Myometrial cell (primary cell): ENCODE data around the gene LRRC38.

- RAMPAGE, long total RNA = no peak
Observed at GRCh38 chr1:12611982-12613002, 5.7 kb downstream of the DHRS3 start.

DNA sequence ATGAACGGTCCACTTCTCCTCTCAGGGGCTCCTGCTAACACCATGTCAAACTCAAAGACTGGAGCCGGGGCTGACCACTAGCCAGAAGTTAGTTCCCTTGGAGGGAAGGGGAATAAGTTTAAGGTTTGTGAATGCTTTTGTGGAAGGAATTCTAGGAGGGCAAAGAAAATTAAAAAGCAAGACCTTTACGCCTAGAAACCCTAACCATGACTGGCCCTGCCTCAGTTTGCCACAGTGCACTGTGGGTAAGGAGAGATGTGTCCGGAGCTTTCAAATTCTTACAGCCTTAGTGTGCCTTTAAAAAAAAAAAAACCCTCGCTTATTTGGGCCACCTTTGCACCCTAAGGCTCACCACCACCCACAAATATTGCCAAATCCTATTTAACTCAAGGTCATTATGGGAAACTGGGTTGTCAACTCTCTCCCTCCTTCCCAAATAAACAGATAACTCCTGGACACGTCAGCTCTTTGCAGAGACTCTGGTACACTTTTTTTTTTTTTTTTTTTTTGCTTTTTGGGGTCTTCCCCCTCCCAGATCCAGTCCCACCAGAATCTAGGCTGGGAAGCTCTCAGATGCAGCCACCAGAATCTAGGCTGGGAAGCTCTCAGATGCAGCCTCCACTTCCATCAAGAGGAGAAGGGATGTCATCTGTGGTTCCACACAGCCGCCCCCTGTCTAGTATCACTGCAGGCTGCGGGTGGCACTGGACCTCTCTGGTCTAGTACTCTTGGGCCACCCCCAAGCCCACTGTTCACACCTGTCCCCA, 3.6 kb downstream of the DHRS3 start:
- RAMPAGE, long total RNA = no peak

- RAMPAGE, long total RNA = no peak
Observed at GRCh38 chr1:12621649-12622219, 3.7 kb upstream of the DHRS3 start.

DNA sequence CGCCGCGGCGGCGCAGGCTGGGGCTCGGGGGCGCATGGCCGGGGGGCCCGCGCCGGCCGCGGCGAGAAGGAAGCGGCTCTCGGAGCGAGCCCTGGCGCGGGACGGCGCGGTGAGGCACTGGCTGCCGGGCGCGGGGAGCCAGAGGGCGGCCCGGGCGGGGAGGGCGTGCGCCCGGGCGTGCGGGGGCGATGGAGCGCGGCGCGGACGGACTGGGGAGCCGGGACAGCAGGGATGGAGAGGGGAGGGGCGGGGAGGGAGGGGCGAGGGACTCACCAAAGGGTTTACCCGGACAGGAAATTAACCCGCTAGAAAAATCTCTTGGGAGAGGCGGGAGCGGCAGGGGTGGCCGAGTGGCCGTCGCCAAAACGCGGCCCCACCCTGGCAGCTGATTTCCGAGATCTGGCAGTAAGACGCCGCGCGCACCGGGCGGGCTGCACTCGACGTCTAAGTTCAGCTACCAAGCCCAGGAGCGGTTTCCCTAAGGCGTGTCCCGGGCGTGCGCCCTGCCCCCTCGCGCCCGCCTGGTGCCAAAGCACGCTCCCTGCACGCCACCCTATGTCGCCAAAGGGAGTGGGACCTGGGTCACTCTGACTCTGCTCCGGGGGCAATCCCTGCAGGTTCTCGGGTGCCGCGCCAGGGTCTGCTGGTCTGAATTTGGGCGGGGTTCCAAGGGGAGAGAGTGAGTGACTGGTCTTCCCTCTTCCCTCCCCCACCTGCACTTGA, at the start of gene LRRC38:
LRRC38 (minus strand) TSS at position 446 of the 723 bp plus-strand sequence.
- RAMPAGE, long total RNA = no peak

- RAMPAGE, long total RNA = no peak
Observed at GRCh38 chr1:13619781-13620550, 36.3 kb downstream of the PDPN start.

DNA sequence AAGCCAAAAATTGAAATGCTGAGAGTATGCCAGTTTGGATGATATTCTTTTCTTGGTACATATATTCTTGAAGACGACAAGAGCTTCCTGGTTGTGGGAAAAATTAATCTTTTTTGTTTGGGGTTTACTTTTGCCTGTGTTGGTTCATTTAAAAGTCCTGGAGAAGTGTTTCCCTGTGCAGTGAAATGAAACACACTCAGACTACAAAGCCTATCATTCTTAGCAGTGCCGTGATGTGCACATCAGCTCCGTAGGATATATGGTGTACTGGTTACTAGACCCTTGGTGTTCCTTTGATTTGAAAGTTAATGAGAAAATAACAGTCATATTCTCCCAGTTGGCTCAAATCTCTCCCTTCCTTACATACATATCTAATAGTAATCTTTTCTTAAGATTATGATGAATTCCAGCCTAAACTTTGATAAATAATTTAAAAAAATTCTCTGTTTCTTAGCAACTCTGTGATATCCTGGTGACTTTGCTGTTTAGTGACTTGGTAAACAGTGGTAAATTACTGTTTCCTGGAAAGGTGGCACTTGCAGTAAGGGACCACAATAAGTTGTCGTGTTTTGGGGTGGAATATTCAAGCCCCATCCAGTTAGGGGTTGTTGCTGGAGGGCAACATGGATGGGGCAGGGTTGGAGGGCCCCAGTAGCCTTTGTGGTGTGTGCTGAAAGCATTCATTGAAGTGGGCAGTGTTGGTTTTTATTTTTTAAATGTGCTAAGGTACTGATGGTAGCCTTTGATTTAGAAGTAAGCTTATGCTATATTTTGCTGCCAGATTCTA, 30.1 kb downstream of the PRDM2 start:
- RAMPAGE, long total RNA = no peak

- RAMPAGE, long total RNA = no peak
Observed at GRCh38 chr1:13732888-13733703, 33.1 kb downstream of the PRDM2 start.

DNA sequence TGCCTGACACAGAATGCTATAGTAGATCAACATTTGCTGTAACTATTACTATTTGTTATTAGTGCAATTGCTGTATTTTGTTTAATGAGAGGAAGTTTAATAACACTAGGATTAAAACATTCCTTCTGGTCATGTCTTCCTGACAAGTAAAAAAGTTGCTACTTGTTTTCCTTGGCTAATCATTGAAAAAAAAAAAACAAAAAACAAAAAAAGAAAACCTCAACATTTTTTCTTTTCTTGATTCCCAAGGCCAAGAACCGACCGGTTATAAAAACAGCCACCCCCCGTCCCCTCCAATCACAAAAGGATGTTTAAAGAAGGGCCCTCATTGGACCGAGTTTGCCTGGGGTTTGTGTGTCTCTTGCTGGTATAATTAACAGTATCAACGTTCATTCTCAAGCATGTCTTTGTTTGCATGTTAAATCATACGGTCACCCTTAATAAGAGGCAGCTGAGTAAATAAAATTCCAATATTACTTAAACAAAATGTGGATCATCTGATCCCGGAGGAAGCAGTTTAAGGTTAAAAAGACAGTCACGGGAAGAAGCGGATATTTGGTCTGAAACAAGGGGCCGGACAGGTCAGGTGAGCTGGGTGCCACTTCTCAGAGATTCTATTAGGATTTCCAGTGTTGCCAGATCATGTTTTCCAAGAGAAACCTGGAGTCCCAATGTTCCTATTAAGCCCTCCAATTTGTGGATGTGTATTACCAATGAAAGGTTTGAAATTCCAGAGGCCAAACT, 201.0 kb downstream of the PRDM2 start:
- RAMPAGE, long total RNA = no peak

GRCh38 chr1:14925012-14925572, 228.5 kb upstream of the TMEM51 start:
- RAMPAGE, long total RNA = no peak

DNA sequence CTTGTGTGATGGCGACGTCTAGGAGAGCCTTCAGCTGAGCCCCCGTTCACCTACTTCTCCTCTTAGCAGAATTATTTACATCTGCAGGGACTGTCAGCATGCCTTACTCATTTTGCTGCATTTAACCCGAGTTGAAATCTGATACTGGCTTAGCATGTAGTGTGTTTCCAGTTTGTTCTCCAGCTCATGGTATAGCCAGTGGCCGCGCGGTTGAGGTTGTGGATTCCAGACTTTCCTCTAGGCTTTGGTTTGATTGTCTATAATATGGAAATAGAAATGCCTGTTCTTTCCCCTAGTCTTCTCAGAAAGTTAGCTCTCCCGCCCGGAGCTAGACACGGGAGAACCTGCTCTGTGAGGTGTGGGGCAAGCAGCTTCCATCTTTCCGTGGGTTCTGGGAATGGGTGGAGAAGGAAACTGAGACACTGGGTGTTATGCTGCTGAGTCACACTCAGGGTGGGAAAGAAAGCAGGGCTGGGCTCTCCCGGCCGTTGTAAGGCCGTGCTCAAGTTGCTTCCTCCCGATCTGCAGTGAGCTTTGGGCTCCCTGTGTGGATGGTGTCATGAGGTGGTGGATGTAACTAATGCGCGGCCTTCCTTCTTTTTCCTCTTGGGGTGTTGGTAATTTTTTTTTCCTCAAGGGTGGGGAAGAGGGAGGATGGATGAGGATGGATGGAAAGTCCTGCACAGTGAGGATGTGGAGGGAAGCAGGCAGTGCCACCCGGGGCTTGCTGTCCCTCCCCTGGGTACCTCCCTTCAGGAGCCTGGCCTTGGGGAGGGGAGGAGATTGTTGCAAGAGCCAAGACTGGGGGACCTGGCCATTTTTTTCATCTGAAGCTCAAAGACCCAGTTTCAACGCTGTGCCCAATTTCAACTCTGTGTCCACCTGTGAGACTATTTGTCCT, 206.7 kb upstream of the TMEM51 start:
- RAMPAGE, long total RNA = no peak

GRCh38 chr1:15007394-15008348, 145.9 kb upstream of the TMEM51 start:
- RAMPAGE, long total RNA = no peak

GRCh38 chr1:15172605-15173177, 19.1 kb downstream of the TMEM51 start:
- RAMPAGE, long total RNA = no peak

DNA sequence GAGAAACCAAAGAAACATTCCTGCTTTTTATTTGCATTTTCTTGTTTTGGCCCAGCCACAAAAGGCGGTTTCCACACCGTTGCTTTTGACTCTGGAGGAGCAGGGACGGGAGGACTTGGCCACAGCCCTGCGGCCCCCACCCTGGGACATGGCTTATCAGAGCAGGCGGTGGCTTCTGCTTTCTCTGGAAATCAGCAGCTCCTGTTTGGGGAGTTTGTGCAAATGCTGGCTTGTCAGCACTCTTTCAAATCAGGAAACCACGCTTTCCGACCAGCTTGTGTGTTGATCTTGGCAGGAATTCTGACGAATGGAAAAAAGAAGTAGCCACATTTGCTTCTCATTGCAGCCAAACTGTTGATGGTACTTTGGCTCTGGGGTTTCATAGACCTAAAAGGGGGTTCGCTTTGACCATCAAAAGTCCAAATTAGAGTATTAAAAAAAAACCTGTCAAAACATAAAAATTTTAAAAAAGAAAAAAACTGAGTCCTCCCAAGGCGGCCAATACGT, 80.9 kb upstream of the EFHD2 start:
- RAMPAGE, long total RNA = no peak

- RAMPAGE, long total RNA = no peak
Observed at GRCh38 chr1:15414959-15415357, 5.3 kb downstream of the EFHD2 start.

DNA sequence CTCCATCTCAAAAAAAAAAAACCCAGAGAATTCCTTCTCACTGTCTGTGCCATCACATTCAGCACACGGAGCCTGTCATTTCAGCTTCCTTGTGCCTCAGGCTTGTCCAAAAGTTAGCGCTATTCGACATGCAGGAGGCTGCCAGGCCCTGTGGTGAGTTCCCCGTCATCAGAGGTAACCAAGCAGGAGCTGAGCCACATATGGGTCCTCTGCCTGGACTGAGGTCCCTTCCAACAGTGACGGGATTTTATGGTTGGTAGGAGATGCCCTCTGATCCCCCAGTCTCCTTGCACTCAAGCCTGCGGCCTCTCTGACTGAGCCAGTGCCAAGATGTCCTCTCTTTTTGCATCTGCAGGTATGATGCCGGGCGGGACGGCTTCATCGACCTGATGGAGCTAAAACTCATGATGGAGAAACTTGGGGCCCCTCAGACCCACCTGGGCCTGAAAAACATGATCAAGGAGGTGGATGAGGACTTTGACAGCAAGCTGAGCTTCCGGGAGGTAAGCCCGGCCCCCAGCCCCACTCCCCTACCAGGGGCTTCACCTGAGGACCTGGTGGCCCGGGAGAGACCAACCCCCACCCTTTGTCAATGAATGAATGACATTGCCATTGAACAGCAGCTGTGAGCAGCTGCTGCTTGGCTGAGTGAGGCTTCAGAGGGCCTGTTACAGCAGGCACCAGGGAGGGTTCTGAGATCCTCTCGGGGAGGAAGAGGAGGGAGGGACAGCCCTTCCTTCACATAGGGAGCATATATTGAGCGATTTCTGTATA, 12.5 kb upstream of the CTRC start:
- RAMPAGE, long total RNA = no peak

- RAMPAGE, long total RNA = no peak
Observed at GRCh38 chr1:15620155-15620738, 3.0 kb downstream of the DDI2 start.

DNA sequence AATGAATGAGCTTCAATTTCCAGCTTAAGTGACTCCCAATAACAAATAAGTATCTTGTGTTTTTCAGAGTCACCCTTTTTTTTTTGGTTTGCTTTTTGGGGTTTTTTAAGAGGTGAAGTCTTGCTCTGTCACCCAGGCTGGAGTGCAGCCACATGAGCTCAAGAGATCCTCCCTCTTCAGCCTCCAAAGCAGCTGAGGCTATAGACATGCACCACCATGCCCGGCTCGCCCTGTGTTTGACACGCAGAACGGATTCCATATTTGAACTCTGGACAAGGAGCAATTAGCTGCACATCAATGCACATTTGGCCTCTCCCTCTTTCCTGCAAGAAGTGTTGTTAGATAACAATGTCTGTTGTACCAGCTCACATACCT, 3.2 kb upstream of the PLEKHM2 start:
- RAMPAGE, long total RNA = no peak

DNA sequence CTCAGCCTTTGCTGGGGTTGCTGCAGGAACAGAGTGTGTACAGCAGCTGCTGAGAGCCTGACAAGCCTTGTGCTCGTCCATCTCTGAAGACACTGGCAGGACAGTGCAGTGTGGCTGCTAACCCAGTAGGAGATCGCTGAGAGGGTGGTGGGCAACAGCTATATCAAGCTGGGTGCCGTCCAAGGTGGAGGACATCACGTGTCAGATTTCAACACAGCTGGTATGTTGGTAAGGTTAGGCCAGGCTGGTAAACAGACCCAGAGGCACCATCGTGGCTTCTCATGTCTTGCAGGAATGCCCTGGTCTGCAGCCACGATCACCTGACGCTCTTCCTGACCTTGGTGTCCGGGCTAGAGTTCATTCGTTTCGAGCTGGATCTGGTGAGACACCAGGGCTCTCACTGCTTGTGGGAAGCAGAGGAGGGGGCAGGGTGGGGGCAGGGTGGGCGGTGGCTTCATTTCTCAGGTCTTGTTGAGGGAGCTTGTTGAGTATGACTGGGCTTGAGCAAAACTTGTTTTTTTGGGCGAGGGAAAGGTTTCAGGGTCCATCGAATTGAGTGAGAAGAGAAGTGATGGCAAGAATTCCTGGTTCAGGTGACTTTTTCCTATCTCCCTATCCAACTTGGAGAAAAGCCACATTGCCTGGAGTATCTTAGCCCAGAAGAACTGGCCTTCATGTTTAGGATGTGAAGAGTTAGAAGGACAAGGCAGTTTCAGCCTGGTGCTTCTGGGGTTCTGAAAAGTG, 17.6 kb upstream of the SLC25A34 start:
- RAMPAGE, long total RNA = no peak

GRCh38 chr1:15933041-15933995, 42.6 kb downstream of the ZBTB17 start:
- RAMPAGE, long total RNA = no peak

GRCh38 chr1:15940320-15941261, 35.3 kb downstream of the ZBTB17 start:
- RAMPAGE, long total RNA = no peak